ENCODE data around the genes BBS10 and OTOGL.

GRCh38 chr12:75982024-75982748, 102.3 kb downstream of the NAP1L1 start:
- PRO-cap: bidirectional peak, plus-strand start at chr12:75982385, minus-strand start at chr12:75982387

- PRO-cap: unidirectional peak, plus-strand start at chr12:76020952; unidirectional peak, plus-strand start at chr12:76021017; unidirectional peak, plus-strand start at chr12:76021102; unidirectional peak, plus-strand start at chr12:76021265
Measured at GRCh38 chr12:76020700-76021440, 63.6 kb downstream of the NAP1L1 start.

DNA sequence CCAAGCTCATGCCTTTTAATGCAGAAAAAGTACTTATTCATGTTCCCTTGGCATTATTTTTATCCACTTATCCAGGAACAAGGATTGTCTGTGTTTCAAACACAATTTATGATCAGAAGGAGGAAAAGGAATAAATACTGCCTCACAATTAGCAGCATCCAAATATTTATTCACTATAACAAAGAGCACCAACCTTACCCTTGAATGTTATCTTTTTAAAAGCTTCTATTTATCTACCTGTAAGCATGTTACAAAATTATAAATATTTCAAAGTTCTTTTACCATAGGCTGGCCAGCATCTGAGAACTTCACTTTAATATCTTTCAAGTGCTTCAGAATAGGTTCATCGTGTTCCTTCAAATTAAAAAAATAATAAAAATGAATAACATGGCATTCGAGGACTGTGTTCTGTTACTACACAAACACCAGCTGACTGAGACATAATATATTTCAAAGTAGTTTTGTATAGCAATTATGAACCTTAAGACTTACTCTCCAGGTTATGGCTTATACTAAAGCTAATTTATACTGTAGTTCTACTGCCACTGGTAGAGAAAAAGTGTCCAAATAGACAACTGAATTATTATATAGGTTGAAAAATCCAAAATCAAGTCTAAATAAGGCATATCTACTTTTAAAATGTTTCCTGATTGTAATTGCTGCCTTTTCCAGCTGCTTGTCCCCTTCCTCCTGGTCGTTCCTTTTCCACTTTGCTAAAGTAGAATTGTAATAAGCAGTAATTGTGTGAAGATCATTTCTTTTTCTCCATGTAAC, 29.6 kb downstream of the NAP1L1 start:
- PRO-cap: no peak

GRCh38 chr12:76083612-76084454, 652 bp downstream of the NAP1L1 start:
- PRO-cap: bidirectional peak, plus-strand start at chr12:76084073, minus-strand start at chr12:76084075

GRCh38 chr12:76092578-76092952, 8.1 kb upstream of the NAP1L1 start:
- PRO-cap: no peak

DNA sequence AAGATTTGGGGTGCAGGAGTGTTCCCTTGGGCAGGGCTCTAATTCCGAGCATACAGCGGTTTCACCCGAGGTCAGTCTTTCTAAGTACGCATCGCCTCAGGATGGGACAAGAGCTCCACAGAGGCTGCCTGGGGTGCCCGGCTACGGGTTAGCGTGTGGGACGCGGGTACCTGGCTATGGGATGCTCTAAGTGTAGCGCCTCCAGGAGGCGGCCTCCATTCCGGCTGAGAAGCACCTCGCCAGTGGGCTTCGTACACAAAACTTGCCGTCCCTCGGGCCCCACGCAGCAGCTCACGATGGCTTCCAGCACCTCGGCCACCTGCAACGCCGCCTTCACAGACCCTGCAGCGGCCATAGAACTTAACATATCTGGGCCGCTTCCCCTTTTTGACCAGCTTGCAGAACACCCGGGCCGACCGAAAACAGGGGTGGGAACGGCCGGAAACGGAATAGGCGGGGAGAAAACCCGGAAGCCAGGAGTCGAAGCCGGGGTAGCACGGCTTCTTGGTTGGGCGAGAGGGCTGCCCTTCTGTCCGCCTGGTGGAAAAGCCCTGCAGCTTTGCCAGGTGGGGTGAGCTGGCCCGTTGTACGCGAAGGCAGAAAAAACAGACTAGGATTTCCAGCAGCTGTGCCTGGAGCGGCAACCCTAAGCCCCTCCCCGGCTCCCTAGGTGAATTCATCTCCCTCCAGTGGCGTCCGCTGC, at the start of gene BBS10:
Gene BBS10 (minus strand): TSS at position 424 of the 703 bp plus-strand sequence.
- PRO-cap: bidirectional peak, plus-strand start at position 532 of the sequence, minus-strand start at position 424 of the sequence

DNA sequence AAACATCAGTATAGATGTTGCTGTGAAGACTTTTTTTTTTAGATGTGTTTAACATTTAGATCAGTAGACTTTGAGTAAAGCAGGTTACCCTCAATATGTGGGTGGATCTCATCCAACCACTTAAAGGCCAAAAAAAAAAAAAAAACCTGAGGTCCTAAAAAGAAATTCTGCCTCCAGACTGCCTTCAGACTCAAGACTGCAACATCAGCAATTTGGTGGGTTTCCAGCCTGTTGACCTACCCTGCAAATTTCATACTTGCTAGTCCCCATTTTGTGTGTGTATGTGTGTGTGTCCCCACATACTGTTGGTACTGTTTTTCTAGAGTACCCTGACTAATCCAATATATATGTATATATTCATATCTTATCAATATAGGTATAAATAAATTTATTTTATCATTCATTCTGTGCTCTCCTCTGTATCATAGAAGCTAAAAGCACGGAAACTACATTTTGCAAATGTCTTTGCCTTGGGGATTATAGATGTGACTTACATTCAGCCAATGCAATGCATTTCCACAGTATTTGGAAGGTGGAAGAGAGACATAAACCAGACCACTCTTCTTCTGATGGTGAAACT, 55.5 kb downstream of the OSBPL8 start:
- PRO-cap: no peak

DNA sequence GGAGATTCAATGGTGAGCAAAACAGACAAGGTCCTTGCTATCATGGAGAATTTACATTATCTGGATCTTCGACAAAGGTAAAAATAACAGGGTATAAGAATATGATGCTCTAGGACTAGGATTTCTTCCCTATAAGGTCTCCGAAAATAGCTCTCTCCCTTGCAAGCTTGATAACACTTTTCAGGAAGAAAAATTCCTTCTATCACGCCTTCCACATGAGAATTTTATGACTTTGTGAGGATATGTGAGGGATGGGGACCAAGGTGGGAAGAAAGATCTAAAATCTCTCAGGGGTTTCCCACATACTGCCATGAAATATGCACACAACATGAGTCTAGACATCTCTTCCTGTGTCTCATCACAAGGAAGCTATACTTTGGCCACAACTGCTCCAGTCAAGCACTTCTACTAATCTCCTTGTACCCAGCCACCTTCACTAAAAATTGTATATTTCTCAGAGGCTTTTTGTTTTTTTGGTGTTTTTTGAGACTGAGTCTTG, 3.3 kb downstream of the OSBPL8 start:
- PRO-cap: no peak

DNA sequence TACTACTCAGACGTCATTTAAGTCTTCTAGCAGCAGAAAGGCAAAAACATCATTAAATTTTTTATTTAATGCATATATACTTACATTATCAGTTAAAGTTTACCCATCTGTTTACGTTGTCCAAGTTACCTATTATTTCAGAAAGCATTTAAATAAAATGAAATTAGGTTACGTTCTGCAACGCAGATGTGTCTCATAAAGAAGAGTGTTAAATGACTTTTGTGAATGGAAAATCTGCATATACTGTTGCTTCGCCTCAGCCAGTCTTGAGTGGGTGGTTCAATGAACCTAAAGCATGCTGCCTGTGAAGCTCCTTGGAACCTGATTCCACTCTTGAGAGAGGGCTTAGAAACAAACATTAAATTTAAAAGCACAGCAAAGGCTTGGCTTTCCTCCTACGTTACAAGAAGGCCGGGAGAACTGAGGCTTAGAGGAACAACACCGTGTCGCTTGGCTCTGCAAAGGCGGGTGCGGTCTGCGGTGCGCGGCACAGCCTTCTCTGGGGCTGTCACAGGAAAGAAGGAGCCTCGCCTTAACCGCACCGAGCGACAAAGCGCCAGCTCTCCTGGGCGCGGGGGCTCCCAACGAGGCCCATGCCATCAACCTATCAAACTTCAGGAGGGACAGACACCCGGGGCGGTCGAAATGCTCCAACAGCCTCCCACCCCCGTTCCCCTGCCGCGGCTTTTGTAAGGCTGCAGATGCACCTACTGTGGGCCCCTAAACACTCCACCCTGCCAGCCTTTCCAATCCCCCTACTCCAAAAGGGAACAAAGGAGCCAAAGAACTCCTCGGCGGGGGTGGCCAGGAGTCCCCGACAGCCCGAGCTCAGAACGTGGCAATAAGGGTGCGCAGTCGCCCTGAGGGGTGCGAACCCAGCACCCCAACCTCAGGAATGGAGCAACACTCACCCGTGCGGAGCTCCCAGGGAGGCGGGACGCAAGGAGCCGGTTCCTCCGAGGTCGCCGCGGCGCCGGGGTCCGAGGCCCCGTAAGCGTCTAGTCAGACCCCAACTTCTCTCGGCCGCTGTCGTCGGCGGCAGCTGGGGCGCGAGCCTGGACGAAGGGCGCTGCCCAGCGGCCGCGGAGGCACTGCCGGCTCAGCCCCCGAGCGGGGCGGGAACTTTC, 722 bp downstream of the OSBPL8 start:
- PRO-cap: unidirectional peak, plus-strand start at position 263 of the sequence; bidirectional peak, plus-strand start at position 461 of the sequence, minus-strand start at position 422 of the sequence; bidirectional peak, plus-strand start at position 910 of the sequence, minus-strand start at position 897 of the sequence

- PRO-cap: bidirectional peak, plus-strand start at chr12:76764579, minus-strand start at chr12:76764490; unidirectional peak, minus-strand start at chr12:76764685
Measured at GRCh38 chr12:76764332-76765376, 739 bp downstream of the ZDHHC17 start.

- PRO-cap: no peak
Measured at GRCh38 chr12:77238106-77238783, 172.9 kb upstream of the E2F7 start.

DNA sequence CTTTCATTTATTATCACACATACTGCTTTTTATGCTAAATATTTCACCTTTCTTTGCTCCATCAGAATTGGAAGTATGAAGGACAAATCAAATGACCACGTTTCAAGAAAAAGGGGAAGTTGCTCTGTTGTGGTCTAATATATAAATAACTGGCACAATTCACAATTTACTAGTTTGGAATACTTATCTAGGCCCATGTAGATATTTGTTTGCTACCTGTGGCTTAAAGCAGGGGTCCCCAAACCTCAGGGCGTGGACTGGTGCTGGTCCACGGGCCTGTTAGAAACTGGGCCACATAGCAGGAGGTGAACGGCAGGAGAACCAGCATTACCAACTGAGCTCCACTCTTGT, 340.0 kb upstream of the NAV3 start:
- PRO-cap: no peak

GRCh38 chr12:78888569-78889109, 24.1 kb downstream of the SYT1 start:
- PRO-cap: no peak

DNA sequence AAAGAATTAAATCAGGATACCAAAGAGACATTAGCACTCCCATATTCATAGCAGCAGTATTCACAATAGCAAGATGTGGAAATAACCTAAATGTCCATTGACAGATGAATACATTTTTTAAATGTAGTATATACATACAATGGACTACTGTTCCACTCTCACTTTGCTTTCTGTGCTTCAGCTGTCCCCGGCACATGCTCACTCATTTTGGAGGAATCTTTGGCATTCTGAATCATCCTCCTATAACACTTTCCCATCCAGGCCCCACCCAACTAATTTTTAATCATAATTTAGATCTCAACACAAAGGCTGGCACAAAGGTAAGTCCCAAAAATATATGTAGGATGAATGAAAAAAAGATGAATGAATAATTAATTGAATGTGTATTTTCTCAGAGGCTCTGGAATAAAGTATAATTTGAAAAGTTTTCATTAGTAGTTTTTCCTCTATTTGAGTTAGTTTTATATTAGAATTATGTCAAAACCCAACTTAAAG, 99.3 kb downstream of the SYT1 start:
- PRO-cap: no peak

DNA sequence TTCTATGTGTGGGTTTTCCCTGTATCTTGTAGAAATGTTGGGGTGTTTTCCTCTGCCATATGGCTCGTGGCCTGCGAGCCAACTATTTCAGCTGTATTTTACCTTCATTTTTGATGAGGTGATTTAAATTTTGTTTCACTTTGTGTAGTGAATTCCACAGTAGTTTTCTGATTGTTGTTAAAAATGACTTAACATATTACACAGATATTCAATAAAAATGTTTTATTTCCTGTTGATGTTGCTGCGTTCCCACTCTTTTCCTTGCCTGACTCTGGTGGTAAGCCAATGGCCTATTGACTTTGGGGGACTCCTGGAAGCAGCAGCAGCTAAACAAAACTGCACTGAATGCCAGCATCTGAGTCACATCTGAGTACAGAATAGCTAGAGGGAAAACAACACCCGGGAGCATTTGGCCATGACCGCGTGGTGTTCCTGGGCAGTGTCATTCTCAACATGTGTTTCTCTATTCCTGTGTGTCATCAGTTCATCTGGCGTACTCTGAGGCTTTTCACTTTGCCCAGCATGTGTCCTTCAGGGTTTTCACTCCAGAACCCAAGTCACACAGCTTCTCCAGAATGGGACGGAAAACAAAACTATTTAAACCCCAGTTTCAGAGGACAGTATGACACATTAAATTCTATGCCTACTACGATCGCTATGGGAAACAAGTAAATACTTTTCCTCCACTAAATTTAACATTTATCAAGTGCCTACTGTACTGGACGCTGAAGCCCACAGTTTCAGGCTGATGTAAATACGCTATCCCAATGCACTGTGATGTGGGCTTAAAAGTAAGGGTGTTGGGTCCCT, 238.8 kb downstream of the PAWR start:
- PRO-cap: no peak

DNA sequence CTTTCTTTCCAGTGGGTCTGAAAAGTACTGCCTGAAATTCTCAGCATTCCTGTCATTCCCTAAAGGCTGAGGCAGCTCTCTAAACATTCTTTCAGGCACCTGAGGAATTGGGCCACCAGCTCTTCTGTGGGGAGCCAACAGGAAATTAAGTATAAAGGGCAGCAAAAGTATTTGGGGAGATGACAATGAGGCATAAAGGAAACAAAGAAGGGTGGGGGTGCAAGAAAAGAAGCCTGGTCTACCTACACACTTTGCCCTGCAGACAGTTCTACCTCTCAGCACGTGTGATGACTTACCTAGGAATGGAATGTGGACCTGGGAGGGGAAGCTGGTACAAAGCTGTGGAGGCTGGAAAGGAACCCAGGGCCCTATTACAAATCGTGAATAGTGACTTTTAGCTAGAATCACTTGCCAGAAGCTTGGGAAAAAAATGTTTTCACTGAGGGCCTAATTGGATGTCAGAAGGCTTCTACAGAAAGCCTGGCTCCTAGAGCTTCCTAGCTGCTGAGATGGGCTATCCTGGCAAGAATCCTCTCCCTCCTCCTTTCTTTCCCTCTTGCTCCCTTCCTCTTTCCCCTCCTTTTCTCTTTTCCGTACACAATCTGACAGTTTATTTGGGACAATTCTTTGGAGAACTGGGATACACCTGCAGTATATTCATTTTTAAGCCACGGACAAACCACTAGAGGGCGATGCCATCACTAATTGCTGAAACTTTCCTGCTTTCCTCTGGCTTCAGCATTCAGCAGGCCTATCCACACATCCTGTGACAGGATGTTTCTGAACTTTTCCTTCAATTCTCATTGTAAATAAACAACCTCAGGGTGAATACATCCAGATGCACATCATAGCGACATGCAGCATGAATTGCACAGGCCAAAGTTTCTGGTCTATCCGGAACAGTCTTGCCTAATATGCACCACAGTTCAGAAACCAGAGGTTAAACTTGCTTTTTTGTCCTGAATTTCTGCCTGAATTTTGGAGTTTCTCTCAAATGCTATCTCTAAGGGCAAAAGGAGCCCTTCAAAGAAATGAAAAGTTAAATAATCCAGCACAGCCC, 143.1 kb downstream of the PAWR start:
- PRO-cap: no peak

- PRO-cap: no peak
Measured at GRCh38 chr12:79811716-79812895, 121.3 kb upstream of the PAWR start.

GRCh38 chr12:79935650-79936207, 832 bp upstream of the PPP1R12A start:
- PRO-cap: no peak

- PRO-cap: unidirectional peak, plus-strand start at chr12:80045033
Measured at GRCh38 chr12:80044752-80045215, 54.6 kb upstream of the OTOGL start.

- PRO-cap: no peak
Measured at GRCh38 chr12:80099312-80099613, at the start of gene OTOGL. TSS of gene OTOGL (plus strand) at chr12:80099537.

Data from vermiform appendix (tissue), 1 donor.